SUDHL5 (cell line): ENCODE measurements around a stretch of chr1.

- PRO-cap, result no peak
Measured at GRCh38 chr1:19327147-19327758, 15.1 kb downstream of the SLC66A1 start.

DNA sequence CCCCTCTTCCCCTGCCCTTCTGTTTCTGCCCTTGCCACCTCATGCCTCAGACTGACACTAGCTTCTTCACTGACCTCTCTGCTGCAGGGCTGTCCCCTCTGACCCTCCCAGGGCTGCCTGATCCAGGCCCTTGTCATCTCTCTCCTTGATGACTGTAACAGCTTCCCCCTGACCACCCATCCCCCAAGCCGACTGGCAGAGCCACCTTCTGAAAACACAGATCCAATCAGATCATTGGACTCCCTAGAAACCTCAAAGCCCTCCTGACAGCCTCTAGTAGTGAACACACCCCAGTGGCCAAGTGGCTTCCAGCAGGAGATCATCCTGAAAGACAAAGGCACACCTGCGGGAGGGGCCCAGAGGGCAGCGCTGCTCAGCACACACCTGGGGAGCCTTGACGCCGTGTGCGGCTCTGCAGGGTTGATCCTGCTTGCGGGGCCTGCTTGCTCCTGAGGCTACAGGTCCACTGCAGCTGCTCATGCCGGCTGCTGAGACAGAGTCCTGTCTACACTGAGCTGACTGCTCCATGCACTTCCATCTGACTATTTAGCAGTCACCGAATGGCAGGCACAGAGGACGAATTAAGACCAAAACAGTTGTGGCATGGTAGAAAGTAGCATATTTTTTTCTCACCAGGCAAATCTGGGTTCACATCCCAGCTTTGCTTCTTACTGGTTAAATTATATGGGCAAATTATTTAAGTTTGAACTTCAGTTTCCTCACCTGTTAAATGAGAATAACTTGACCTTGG is 41.5 kb downstream of the SLC66A1 start:
- PRO-cap, result no peak

GRCh38 chr1:19369758-19370233 is 57.7 kb downstream of the SLC66A1 start:
- PRO-cap, result no peak

DNA sequence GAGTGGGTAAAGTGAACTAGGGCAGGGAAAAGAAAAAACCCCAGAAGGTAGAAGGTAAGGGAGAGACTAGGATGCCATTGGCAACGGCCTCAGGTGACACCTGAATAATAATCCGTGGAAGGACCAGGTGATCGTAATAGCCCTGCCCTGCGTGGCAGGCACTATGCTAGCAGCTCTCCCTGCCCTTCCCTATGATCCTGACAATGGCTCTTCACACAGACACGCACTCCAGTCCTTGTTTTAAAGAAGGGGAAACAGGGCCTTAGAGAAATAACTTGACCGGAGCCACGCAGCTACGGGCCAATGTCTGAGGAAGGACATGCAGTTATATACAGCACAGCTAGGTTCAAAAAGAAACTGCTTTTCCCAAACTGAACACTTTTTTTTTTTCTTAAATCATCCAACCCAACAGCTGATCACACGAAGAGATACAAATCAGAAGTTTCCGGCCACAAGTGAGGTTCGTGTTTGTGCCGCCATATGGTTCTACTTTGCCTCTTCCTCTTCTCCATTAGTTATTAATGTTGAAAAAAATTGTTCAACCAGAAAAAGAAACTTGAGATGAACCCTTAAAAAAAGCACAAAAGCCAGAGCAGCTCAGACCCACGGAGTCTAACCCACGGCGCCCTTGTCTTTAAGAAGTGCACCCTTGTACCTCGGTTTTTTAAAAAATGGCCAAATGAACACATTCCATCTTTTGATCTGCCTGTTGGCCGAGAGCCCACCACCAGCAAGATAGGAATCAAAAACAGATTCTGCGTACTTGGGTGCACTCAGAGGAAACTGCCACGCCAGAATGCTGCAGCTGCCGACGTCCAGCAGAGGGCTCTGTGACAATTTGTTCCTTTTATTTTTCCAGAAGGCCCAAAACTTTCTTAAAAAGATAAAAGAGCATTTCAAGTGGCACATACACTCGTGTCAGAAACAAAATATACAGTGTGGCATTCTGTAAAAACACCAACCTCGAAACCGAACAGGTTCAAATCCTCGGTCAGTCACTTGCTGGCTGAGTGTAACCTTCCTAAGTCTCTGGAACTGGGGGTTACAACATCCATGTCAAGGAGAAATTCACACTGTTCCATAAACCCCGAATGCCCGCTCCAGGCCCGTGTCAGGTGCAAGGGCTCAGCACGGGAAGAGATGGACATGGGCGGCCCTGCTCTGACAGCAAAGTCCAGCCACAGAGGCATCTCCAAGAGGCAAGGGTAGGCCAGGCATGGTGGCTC is 79.0 kb downstream of the SLC66A1 start:
- PRO-cap, result no peak

GRCh38 chr1:19404486-19405033 is 80.8 kb downstream of the CAPZB start:
- PRO-cap, result no peak

GRCh38 chr1:19405514-19406431 is 79.6 kb downstream of the CAPZB start:
- PRO-cap, result no peak

DNA sequence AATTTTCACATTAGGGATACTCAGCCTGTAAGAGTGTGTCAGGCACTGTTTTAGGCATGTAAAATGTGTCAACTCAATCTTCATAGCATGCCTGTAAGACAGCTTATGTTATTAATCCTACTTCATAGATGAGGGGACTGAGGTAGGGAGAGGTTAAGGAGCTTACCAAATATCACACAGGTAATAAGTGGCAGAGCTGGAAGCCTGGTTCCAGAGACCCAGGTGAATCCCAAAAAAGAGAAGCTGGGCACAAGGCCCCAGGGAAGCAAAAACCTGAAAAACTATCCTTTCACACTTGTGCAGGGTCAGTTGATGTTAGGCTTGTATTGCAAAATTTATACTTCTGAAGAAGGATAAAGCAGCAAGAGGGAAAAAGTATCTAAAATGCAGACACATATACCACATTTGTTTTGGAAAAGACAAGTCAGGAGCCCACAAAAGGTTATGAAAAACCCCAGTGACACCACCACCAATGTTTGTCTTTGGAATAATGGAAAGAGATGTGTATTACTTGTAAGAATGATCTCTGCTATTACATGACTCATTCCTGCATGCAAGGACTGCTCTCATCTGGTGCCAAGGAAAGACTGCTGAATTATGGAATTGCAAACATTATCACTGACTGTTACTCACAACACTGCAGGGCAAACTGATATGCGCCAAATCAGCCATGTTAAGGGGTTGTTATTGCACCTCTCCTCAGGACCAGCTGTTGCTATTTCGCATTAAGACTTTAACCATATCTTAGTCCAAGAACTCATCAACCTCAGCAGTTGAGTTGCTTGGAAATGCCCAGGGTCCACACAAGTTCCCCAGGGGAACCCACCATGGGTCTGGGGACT is 34.7 kb downstream of the CAPZB start:
- PRO-cap, result no peak

DNA sequence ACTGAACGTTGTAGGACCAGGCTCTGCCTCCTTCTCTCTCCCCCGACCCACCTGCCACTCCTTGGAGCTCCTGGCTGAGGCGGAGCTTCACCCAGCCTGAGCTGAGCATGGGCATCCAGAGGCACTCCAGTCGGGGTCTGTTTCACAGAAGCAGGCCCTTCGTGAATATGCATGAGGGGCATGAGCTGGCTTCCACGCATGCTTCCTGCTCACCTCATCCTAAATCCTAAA is 24.1 kb downstream of the CAPZB start:
- PRO-cap, result no peak

DNA sequence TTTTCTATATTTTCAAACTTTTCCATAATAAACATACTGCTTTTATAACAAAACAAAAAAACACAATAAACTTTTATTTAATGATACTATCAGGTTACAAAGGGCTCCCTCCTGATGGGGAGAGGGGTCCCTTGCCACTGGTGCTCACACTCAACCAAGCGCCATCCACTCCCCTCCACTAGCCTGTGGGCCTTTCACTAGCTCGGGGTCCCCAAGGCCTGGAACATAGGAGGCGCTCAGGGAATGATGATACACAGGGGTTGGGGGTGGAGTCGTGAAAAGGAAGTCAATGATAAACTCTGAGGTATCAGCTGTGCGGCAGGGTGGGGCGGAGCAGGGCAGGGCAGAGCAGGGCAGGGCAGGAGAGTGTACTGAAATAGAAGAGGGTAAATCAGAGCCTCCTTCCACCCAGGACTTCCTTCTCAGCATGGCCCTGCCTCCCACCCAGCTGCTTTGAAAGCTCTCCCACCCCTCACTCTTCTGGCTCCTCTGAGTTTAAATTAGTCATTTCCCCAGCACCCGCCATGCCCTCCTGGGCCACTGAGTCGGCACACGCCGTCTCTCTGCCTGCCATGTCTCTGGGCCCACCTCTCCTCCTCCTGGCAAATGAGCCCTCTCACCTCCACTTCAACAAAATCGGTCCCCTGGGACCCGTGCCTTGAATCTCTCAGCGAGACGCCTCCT is 17.0 kb downstream of the CAPZB start:
- PRO-cap, result no peak

DNA sequence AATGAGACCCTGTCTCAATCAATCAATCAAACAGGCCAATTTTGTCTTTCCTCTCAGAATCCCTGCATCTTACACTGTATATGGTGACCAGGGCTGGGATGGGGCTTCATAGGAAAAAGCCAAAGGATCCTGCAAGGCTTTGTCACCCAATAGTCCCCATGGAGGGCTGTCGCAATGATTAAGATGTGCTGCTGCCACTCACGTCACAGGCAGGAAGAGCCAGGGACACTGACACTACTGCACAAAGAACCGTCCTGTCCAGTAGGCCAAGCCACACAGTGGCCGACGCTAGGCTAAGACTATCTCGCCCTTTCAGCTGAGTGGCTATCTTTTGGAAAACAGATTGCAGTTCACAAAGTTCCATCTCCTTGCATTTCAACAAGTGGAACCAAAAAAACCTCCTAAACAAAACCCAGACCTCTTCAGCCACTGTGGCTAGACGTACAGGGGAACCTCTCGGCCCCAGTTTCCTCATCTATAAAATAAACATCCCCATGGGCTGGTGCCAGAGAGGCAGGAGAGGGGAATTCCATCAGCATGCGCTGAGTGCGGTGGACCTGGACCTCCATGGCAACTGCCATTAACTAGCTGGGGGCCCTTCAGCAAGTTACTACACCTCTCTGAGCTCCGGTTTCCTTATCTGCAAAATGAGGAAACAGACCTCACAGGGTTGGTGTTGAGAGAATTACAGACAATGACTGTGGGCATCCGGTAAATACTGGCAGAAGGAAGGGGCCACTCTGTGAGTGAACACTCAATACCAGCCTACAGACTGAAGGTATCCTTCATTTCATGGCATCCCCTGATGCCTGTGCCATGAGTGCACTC is 8.7 kb downstream of the CAPZB start:
- PRO-cap, result no peak

DNA sequence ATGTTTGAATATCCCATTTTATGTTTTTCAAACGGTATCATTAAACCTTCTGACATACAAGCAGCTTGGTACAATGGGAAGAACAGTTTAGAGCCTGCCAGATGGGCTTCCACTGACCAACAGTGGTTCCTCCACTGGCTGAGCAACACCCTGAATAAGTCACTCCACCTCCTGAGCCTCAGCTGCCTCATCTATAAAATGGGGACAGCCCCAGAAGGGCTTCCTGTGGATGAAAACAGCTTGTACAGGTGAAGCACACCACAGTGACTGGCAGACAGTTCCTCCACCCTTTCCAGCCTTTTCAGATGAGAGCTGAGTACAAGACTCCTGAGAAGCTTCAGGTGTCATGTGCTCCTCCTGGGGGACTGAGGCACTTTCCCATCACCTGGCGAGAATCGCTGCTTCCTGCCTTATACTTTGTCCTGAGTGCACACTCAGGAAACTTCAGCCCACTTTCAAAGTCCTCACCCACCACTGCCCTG is 2.1 kb downstream of the CAPZB start:
- PRO-cap, result no peak

GRCh38 chr1:19484349-19485162 is 783 bp downstream of the CAPZB start:
- PRO-cap, result no peak

GRCh38 chr1:19494823-19495656 is 9.7 kb upstream of the CAPZB start:
- PRO-cap, result no peak

- PRO-cap, result no peak
Measured at GRCh38 chr1:19564387-19564756, 32.4 kb upstream of the MICOS10 start.

GRCh38 chr1:19645524-19646407 is 1.7 kb downstream of the NBL1 start:
- PRO-cap, result no peak

DNA sequence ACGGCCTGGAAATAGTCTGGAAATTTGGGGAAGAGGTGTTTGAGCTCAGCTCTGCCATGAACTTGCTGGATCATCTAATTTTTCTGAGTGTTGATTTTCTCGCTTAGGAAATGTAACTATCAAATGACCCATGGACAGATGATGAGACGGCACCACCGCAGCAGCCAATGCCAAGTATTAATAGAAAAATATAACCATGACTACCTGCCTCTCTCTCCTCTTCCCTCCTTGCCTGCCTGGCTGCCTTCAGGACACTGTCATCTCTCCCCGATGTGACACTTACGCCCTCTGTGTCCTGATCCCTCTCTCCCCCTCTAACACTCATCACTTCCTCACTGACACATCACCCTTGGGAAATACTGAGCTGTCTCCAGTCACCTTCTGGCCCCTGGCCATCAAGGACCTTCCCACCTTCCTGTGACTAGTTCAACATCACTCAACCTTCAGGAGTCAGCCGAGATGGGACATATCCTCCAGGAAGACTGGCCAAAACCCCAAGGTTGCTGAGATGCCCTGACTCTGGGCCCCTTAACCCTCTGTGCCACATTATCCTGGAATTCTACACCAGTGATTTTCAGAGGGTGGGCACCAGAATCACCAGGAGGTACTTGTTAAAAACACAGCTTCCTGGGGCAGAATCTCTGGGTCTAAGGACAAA is 49.2 kb downstream of the TMCO4 start:
- PRO-cap, result no peak

- PRO-cap, result no peak
Measured at GRCh38 chr1:19759368-19760177, 40.1 kb downstream of the TMCO4 start.

DNA sequence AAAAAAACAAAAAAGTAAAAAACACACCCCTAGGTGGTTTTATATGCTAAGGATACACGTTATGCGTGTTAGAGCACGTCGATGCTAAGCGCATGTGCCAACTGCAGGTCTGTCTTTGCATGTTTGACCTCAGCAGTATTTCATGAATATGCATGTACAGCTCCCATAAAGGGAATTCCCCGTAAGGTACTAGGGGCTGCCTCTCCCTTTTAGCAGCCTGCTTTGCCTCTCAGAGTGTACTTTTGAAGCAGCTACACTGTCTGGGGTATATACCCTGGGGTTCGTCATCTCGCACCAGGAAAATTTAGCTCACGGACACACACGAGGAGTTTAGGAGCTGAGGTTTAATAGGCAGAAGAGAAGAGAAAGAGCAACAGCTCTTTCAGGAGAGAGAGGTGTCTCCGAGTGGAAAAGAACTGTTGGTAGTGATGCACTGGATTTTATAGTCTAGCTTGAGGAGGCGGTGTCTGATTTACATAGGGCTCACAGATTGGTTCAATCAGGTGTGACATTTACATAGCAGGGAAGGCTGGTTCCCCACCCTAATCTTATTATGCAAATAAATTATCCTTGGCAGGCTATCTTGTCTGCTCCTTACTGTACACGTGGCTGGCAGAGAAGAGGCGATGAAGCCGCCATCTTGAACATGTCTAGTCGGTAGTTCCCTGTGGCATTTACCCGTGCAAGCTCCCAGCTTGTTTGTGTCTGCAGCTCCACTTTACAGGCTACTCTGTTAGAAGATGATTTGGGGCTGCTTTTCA is 4.1 kb upstream of the OTUD3 start:
- PRO-cap, result no peak

DNA sequence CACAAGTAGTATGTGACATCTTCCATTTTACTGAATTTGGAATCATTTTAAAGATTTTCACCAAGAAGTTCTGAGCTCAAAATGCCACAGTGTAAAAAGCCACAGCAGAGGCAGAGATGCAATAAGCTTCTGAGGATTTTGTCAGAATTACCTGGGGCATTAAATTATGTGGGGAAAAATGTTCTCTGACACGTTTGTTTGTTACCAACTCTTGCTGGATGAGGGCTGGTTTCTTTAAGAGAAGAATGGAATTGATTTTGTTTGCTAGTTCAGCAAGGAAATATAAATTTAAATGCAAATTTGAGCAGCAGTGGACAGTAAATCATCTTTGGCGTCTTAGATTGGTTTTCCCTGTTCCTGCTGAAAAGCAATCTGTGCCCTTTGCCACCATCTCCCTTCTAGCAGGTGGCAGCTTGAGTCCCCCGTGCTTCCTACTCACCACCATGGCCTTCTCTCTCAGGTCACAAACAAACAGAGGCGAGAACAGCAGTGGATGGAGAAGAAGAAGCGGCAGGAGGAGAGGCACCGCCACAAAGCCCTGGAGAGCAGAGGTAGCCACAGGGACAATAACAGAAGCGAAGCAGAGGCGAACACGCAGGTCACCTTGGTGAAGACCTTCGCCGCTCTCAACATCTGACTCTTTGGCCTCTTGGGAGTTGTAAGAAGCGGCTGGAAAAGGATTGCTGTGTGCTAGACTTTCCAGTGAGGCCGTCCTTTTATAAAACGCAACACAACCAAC is 16.1 kb downstream of the PLA2G2E start:
- PRO-cap, result no peak

GRCh38 chr1:19967792-19967997 is 11.7 kb downstream of the PLA2G2A start:
- PRO-cap, result no peak